Measurements from ENCODE around the genes IQSEC2 and FGD1.

GRCh38 chrX:52261385-52261620 lies 76.6 kb downstream of the MAGED4 start:
- PRO-cap = no peak
- RRBS = no CpG with 5 or more reads among the region's 6 CpGs

GRCh38 chrX:53085548-53086422 lies 3.6 kb downstream of the TSPYL2 start:
- PRO-cap = no peak
- RRBS = no CpG with 5 or more reads among the region's 20 CpGs

GRCh38 chrX:53266723-53267219 lies 41.8 kb upstream of the KDM5C start:
- PRO-cap = no peak
- RRBS = no CpG with 5 or more reads among the region's 13 CpGs

DNA sequence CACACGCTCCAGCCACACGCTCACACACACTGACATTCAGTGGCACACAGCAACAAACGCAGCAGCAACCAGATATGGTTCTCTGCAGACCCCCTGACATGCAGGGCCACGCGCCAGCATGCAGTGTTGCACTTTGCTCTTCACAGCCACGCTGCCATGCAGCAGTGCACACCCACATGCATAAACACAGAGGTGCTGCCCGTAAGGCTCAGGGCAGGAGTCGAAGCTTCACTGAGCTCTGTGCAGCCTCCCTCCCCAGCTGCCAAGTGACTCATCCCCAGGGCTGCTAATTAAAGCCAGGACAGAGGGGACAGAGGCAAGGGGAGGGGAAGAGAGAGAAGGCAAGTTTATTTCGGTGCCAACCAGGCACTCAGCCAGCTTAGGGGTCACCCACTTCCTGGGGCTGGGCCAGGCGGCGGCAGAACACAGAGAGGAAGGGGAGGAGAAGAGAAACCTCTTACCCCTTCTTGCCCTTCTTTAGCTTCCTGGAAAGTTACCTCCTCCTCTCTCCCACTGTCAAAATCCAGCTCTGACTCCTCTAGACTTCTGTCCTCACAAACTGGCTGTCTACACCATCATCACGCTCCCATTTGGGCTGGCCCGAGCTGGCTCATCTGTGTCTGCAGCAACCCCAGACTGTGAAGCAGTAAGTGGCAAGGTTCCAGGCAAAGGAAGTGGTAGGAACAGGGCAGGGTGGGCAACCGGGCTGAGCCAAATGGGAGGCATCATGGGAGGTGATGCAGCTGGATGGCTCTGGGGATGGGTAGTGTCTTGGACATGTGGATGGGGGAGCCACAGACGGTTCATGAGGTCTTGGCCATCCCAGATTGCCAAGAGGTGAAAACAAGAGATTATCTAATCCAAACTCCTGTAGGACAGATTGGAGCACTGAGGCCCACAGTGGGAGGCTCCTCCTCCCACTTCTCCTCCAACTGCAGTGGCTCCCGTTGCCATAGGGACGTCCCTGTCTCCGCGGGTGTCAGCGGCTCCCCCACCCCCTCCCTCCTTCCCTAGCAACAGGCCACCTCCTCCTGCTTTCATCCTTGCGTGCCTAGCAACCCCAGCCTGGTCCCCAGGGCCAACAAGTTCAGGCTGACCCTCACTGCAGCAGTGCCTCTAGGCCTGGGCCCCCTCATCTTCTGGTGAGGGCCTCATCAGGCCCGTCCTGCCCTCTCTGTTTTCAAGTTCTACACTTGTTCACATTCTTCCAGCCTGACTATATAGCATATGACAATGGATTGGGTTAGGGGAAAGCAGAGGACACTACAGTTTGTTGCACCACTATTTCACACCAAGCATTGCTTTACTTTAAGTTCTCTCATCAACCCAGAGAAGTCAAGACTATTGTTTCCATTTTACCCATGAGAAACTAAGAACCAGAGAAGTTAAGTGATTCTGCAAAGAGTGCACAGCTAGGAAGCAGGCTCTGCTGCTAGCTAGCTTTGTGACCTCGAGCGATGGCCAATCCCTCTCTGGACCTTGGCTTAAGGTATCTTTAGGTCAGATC lies 33.2 kb downstream of the IQSEC2 start:
- PRO-cap = no peak
- RRBS = no CpG with 5 or more reads among the region's 24 CpGs

- PRO-cap = unidirectional peak, minus-strand start at chrX:53321350
- RRBS = 10% methylated on average over 9 of the region's 53 CpGs
Measured at GRCh38 chrX:53321252-53321881, at the start of gene IQSEC2. TSS of gene IQSEC2 (minus strand) at chrX:53321350.

DNA sequence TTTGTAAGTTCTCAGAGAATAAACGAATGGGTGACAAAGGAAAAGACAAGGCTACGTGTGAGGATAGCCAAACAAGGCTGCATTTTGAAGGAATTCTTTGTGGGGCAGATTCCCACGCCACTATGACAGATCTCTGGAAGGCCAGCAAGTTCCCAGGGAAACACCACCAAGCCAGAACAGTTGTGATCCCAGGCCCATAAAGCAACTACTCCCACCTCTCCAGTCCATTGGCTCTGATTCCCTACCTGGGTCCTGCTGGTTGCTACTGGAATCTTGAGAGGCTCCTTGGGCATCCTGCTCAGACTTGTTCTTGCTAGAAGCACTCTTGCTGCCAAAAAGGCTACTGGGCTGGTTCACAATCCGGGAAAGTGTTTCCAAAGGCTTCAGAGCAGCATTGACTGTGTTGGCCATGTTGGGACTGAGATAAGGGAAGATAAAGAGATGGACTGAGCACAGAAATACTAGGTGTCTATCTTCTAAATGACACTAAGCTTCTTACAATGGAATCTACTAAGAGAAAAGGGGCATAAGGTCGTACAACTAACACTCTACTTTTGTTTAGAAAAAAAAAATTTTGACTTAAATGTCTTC lies 121.6 kb downstream of the HUWE1 start:
- PRO-cap = no peak
- RRBS = no CpG with 5 or more reads among the region's 5 CpGs

GRCh38 chrX:53603108-53603673 lies 83.3 kb downstream of the HUWE1 start:
- PRO-cap = unidirectional peak, minus-strand start at chrX:53603160
- RRBS = no CpG with 5 or more reads among the region's 7 CpGs

- PRO-cap = no peak
- RRBS = no CpG with 5 or more reads among the region's 5 CpGs
Measured at GRCh38 chrX:53616691-53617158, 69.8 kb downstream of the HUWE1 start.

DNA sequence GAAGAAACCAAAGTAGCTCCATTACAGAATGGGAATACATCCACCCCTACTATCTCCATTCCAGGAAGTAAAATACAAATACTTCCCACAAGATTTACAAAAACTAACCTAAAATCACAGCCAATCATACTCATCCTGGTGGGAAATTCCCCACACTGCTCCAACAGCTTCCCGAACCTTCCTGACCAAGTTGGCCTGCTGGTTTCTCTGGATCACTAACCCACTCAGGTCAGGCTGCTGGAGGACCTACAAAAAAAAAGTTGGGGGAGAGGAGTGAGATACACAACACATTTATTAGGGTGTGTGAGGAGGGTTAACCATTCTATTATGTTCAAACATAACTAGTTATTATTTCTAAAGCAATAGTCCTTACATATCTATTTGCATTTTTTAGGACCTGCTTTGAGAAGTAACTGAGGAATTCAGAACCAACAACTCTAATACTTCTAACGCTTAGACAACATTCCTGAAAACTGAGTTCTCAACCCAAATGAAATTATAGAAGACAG lies 6.5 kb downstream of the HUWE1 start:
- PRO-cap = no peak
- RRBS = no CpG with 5 or more reads among the region's 2 CpGs

- PRO-cap = no peak
- RRBS = no CpG with 5 or more reads among the region's 11 CpGs
Measured at GRCh38 chrX:54043274-54043744, 964 bp downstream of the PHF8 start.

- PRO-cap = no peak
- RRBS = 70% methylated on average over 2 of the region's 59 CpGs
Measured at GRCh38 chrX:54358352-54359386, 81.5 kb upstream of the TSR2 start.

DNA sequence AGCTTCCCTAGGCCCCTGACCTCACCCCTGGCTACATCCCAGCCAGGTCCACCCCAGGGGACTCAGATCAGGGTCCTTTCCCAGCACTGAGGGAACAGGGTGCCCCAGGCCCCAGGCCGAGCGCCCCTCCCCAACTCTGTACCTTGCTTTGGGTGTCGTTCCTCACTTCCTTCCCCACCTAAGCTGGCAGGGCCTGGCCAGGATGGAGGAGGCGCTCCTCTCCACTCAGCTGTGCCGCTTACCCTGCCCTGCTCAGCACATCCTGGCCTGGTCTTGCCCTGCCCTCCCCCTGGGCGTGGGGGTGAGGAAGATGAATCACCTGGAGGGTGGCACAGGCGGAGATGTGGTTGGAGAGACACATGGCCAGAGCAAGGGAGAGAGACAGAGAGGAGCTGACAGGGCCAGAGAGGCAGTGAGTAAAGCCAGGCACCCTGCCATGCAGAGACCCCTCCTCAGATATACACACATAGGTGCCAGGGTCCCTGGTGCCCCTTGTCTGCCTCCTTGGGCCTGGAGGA lies 21.6 kb downstream of the FGD1 start:
- PRO-cap = bidirectional peak, plus-strand start at position 360 of the sequence, minus-strand start at position 245 of the sequence
- RRBS = no CpG with 5 or more reads among the region's 7 CpGs

DNA sequence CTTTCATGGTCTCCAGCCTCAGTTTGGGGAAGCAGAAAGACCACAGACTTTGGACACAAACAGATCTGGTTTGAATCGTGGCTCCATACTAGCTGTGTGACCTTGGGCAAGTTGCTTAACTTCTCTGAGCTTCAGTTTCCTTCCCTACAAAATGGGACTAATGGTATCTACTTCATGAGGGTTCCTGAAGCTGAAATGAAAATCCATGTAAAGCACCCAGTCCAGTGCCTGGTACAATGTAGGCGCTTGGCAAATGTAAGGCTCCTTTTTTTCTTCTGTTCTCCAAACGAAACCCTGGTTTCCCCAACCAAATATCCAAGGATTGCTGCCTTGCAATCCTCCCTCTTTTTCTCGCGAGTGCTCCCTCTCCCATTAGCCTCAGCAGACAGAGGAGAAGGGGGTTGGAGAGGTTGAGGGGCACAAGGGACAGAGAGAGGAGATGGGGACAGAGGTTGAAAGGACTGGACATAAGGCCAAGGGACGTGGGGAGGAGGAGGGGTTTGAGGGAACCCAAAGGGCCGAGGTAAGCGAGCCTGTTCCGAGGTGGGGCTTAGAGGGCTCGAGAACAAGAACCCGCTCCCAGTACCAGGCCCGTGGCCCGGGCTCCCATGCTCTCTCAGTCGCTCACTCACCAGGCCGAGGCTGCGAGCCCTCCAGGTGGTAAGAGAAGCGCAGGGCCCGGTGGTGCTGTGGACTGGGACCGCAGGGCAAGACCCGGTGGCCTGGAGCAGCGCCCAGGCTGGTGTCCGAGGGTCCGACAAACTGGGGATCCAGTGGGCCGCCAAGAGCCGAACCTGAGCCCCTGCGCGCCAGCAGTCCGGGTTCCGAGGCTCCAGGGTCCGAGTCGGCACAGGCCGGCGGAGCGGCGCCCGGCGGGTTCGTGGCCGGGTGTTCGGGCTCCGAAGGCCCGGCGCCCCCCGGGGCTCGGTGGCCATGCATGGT lies 1.3 kb downstream of the FGD1 start:
- PRO-cap = bidirectional peak, plus-strand start at position 541 of the sequence, minus-strand start at position 559 of the sequence; bidirectional peak, plus-strand start at position 582 of the sequence, minus-strand start at position 618 of the sequence
- RRBS = 26% methylated on average over 8 of the region's 45 CpGs

- PRO-cap = bidirectional peak, plus-strand start at chrX:54495988, minus-strand start at chrX:54495706; bidirectional peak, plus-strand start at chrX:54496260, minus-strand start at chrX:54496234
- RRBS = 12% methylated on average over 26 of the region's 97 CpGs
Measured at GRCh38 chrX:54495436-54496420, at the start of gene FGD1. TSS of gene FGD1 (minus strand) at chrX:54496234.

DNA sequence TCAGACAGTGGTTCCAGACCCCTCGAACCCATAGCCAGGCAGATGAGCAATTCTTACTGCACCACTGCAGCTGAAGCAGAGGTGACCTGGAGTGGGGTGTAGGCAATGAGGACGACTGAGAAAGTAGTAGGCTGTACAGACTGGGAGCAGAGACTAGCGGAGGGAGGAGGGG lies 177 bp downstream of the MAGED2 start:
- PRO-cap = no peak
- RRBS = no CpG with 5 or more reads among the region's 3 CpGs

DNA sequence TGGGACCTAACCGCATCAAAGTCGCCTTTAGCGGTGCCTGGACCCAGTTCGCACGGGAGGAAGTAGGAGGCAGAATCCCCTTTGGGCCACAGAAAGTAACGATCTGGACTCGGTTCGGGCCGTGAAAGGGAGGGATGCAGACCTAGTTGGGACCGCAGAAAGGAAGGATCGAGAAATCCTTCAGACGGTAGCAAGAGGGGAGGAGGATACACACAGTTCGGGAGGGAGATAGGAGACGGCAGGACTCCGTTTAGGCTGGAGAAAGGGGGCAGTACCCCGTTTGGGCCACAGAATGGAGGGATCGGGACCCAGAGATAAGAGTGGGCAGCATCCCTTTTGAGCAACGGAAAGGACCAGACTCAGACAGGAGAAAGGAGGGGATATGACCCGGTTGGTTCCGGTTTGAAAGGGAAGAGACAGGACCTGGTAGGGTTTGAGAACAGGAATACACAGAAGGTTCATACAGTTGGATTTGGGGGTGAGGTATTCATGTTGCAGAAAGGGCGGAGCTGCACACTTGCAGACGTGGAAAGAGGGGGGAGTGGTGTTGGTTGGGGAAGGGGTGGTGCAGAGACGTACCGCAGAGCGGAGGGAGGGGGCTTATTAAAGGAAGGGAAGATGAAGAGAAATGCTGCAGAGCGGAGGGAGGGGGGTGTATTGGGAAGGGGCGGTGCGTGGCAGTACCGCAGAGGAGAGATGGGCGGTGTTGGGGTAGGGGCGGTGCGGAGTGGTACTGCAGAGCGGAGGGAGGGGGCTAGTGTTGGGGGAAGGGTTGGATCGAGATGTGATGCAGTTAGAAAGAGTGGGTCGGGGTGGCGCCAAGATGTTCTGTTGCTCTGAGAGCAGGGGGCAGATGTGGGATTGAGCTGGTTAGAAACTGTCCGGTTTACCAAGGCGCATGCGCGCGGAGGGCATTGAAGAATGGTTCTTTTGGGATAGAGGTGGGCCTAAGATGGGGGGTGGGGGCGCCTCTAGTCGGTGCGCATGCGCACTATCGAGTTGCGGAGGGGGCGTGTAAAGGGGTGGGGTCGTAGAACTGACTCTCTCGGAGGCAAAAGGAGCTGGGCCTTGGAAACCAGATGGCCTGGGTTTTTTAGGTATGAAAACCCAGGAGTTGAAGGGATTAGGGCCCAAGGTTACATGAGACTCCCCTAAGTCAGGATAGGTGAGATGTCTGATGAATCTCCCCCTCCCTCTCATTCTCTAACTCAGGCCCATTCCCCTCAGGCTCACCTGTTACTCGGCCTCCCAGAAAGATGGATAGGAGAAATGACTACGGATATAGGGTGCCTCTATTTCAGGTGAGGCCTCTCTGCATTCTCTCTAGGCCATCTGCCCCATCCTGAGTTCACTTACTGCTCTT lies 848 bp downstream of the TRO start:
- PRO-cap = no peak
- RRBS = no CpG with 5 or more reads among the region's 52 CpGs

DNA sequence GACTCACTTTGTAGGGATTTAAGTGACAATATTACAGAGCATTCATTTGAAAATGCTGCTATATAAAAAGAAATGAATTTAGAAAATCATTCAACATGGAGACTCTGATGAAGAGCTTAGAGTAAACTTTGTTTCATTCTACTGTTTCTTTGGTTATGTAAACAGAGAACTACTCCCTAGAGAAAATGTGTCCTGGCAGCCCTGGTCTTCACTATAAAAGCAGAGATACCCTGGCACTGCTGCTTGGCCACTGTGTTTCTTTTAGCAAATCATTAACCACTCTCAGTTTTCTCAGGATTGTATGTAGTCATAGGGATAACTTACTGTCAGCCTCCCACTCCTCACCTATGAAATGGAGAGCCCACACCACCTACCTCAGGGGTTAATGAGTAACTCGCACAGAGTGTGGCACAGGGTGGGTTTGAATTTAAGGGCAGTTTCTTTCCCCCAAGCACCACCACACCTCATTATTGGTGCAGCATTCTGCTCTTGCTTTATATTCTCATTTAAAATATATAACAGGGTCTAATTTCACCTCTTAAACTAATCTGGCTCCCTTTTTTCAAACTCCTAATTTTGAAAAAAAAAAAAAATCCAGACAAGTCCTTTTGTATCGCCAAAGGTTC lies 18.4 kb downstream of the FAM104B start:
- PRO-cap = no peak
- RRBS = no CpG with 5 or more reads among the region's 2 CpGs

DNA sequence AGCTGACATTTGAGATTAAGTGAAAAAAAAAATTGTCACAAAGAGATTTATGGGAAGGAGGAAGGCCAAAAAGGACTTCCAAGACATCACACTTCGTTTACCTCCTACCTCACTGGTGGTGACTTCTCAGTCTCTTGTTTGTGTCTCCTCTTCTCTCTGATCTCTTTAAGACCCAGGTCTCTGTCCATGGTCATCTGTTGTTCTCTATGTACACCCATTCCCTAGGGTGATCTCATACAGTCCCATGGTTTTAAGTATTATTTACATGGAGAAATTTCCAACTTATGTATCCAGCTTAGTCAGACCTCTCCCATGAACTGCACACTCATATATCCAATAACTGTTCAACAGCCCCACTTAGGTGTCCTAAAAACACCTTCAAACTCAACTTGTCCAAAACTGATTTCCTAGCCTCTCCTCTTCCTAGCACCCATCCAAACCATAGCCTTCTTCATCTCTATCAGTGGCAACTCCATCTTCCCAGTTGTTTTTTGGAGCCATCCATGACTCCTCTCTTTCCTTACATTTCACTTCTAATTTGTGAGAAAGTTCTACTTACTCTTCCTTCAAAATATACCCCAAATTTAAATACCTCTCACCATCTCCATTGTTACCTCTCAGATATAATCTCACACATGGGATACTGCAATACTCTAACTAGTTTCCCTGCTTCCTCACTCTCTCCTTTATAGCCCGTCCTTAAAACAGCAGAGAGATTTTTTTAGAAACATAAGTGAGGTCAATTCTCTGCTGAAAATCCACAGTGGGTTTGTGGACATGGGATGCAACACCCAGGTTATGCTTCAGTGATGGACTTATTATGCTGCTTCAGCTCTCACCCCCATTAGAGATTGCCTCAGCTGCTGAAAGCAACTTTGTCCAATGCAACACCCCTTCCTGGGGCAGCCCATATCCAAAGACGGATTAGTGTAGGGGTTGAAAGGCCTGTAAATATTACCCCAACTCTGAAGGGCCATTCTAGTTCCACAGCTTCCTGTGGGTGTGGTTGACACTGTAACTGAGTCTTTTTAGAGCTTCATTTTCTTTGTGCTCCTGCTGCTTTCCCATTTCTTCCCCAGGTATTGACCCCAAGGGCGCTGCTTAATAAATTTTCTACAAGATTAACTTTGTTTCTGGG lies 10.5 kb downstream of the SPIN3 start:
- PRO-cap = no peak
- RRBS = no CpG with 5 or more reads among the region's 4 CpGs

DNA sequence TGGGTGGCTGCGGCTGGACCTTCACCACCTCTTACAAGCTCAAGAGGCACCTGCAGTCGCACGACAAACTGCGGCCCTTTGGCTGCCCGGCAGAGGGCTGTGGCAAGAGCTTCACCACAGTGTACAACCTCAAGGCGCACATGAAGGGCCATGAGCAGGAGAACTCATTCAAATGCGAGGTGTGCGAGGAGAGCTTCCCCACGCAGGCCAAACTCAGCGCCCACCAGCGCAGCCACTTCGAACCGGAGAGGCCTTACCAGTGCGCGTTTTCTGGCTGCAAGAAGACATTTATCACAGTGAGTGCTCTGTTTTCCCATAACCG lies 1.1 kb downstream of the ZXDB start:
- PRO-cap = no peak
- RRBS = no CpG with 5 or more reads among the region's 16 CpGs

DNA sequence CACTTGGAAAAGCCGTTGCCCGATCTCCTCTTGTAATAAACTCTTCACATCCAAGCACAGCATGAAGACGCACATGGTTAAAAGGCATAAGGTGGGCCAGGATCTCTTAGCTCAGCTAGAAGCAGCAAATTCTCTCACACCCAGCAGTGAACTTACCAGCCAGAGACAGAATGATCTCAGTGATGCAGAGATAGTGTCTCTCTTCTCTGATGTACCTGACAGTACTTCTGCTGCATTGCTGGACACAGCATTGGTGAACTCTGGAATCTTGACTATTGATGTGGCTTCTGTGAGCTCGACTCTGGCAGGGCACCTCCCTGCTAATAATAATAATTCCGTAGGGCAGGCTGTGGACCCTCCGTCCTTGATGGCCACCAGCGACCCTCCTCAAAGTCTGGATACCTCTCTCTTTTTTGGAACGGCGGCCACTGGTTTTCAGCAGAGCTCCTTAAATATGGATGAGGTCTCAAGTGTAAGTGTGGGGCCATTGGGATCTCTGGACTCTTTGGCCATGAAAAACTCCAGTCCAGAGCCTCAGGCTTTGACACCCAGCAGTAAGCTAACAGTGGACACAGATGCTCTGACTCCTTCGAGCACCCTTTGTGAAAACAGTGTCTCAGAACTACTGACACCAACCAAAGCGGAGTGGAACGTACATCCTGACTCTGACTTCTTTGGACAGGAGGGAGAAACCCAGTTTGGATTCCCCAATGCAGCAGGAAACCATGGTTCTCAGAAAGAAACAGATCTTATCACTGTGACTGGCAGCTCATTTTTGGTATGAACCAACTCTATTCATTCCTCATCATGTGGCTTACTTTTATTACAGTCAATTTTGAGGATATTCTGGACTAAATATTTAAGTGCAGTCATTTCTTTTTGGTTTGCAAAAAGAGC lies 2.1 kb downstream of the ZXDB start:
- PRO-cap = no peak
- RRBS = no CpG with 5 or more reads among the region's 12 CpGs